Metastatic Pancreatic Carcinoma in the Ovary (tissue), 1 donor: Measurements from ENCODE around the genes GAS7 and TMEM220.

- PRO-cap = no peak
These were observed 2.5 kb downstream of the MYH10 start for GRCh38 chr17:8628012-8628515.

- PRO-cap = no peak
These were observed 13.0 kb upstream of the PIK3R6 start for GRCh38 chr17:8880198-8881193.

- PRO-cap = no peak
These were observed 36.4 kb downstream of the PIK3R5 start for GRCh38 chr17:8929113-8929584.

DNA sequence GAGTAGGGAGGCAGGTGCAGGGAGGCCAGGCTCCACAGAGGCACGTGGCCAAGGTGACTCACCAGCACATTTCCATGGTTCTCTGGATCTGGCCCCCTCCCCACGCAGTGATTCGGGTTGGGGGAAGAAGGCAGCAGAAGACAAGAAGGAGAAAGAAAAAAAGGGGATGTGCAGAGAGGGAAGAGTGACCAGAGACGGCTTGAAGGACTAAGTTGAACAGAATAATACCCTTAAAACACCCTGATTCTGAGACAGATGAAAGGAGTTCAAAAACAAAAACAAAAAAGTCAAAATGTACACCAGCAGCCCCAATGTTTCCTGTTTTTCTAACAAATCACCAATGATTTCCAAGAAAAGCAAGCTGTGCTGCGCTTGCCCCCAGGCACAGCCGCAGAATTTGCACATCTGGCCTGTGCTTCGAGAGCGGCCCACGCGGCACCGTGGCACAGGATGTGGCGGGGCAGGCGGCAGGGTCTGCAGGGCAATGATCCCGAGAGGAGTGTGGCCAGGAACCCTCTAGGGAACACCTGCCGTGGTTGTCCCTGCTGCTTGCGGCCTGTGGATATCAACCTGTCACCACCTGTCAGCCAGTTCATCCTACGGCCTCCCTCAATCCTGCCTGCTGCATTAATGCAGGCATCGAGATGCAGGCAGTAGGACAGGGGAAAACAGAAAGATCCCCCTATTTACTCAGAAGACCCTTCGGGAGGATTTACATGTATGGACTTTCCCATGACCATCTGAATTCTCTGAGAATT lies 24.1 kb downstream of the PIK3R5 start:
- PRO-cap = no peak

GRCh38 chr17:9022021-9022985 lies 993 bp downstream of the NTN1 start:
- PRO-cap = unidirectional peak, minus-strand start at chr17:9022319

GRCh38 chr17:9272092-9272374 lies 250.7 kb downstream of the NTN1 start:
- PRO-cap = no peak

- PRO-cap = no peak
These were observed 38.4 kb downstream of the STX8 start for GRCh38 chr17:9537268-9537652.

GRCh38 chr17:9665222-9666165 lies 20.2 kb downstream of the USP43 start:
- PRO-cap = no peak

DNA sequence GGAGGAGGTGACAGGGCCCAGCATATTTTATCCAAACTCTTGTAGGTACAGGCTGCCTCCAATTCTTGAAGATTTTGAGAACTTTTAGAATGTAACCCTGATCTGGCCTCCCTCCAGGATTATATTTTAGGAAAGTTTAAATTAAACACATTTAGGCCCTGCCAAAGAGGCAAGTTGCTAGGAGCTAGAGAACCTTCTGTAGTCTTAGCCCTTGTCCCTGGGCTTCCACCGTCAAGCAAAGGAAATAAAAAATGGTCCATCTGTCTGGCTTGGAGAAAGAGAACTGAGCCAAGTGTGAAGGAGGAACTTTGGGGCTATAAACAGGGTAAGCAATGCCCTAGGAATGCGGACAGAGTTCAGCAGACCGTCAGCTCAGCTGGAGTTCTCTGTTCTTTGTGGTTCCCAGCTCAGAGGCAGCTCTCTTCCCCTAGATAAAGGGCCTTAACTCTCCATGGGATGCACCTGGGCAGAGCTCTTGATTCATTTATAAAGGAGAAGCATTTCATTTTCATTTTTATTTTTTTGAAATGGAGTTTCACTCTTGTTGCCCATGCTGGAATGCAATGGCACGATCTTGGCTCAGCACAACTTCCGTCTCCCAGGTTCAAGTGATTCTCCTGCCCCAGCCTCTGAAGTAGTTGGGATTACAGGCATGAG lies 29.6 kb downstream of the RCVRN start:
- PRO-cap = no peak

GRCh38 chr17:10063462-10064644 lies 134.6 kb downstream of the GAS7 start:
- PRO-cap = no peak

DNA sequence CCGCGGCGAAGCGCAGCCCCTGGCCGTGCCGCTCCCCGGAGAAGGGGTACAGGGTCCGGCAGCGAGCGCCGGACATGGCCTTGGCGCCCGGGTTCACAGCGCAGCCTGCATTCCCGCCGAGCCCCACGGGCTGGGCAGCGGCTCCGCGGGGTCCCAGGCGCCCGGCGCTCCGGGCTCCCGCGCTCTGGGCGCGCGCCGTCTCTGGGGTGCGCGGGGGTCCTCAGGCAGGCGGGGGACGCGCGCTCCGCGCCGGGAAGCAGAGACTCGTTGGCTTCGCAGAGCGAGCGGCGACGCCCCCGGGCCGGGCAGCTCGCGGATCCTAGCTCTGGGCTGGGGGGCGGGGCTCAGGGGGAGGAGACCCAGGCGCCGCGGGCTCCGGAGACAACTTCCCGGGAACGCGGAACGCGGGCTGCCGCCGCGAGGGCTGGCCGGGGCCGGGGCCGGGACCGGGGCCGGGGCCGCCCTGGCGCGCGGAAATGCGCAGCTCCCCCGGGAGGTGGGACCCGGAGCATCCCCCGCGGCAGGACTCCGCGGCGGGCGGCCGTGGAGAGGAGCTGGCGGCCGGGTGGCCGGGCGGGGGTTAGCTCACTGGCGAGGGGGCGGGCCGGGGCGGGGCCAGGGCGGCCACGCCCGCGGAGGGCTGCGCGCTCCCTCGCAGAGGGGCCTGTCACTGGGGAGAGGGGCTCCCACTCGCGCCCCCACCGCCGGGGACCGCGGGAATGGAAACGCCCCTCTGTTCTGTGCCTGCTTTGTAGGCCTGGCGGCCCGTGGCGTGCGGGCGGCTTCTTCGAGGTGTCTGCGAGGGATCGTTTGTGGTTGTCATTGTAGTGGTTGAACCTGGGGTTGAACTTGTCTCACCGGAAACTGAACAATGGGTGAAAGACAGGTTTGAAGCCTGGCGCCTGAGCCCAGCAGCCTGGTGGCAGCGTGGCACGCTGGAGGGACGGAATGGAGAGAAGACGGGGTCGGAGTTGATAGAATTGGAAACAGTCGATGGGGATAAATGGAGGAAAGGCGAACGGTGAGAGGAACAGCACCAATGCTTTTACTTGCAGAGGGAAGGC lies at the start of gene GAS7:
GAS7 (minus strand) TSS at position 292 of the 1,064 bp plus-strand sequence.
- PRO-cap = no peak

DNA sequence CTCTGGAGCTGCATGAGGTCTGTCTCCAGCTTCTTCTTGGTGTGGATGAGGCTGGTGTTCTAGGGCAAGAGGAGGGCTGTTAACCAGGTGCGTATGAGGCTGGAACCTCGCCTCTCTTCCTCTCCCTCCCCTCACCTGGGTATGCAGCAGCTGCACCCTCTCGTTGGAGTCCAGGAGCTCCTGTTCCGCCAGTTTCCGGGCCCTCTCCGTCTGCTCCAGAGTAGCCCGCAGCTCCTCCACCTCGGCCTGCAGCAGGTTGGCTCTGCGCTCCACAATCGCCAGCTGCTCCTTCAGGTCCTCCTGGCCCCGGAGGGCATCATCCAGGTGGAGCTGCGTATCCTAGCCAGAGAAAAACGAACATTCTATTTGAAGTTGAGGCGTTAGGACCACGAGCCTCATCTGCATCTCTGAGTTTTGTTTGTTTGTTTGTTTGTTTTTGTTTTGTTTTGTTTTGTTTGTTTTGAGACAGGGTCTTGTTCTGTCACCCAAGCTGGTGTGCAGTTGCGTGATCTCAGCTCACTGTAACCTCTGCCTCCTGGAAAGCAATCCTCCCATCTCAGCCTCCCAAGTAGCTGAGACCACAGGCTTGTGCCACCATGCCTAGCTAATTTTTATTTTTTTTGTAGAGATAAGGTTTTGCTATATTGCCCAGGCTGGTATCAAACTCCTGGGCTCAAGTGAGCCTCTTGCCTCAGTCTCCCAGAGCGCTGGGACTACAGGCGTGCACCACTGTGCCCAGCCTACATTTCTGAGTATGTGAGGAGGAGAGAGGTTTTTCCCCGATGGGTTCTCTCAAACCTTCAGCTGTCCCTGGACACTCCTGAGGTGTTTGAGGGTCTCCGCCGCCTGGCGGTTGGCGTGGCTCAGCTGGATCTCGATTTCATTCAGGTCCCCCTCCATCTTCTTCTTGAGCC lies 25.2 kb downstream of the MYH3 start:
- PRO-cap = no peak

- PRO-cap = no peak
These were observed 13.5 kb downstream of the TMEM220 start for GRCh38 chr17:10716280-10716809.

DNA sequence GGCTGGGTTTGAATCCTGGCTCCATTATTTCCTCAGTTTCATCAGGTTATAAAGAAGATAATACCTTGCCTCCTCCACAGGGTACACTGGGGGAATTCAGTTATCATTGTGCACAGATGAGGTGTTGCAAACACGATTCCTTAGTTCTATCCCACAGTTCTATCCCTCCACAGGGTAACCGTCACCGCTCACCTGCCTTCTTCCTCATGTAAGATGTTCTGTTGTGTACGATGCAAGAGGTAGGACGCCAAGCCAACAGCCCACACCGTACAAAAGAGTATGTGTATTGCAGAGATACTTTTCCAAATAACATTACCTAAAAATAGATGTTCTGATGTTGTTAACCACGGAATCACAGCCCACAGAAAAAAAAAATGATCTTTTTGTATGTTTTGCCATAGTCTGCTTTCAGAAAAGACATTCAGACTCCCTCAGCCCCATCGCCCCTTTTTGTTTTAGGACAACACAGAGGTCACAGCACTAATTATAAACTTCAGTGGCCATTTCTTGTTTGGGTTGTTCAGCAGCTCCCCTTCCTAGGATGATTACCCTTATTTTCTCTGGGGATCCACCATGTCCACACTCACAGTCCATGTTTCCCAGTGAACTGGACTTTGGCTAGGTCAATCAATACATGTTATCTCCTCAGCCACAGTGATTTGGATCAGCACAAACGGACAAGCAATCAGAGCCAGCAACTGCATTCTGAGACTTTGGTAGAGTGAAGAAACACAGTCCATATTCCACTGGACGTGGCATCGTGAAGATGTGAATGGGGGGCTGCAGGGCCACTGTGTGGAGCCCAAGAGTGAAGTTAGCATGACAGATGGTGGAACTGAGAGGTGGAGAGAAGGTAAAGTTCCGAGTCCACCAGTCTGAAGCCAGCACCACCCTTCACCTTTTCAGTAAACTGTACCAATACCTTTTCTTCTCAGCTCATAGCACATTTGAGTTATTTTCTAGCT lies 4.7 kb downstream of the TMEM220 start:
- PRO-cap = no peak

- PRO-cap = bidirectional peak, plus-strand start at chr17:10729787, minus-strand start at chr17:10729694; bidirectional peak, plus-strand start at chr17:10730128, minus-strand start at chr17:10730003
These were observed at the start of gene TMEM220 for GRCh38 chr17:10729389-10730188. TMEM220 (minus strand) TSS chr17:10730023.

DNA sequence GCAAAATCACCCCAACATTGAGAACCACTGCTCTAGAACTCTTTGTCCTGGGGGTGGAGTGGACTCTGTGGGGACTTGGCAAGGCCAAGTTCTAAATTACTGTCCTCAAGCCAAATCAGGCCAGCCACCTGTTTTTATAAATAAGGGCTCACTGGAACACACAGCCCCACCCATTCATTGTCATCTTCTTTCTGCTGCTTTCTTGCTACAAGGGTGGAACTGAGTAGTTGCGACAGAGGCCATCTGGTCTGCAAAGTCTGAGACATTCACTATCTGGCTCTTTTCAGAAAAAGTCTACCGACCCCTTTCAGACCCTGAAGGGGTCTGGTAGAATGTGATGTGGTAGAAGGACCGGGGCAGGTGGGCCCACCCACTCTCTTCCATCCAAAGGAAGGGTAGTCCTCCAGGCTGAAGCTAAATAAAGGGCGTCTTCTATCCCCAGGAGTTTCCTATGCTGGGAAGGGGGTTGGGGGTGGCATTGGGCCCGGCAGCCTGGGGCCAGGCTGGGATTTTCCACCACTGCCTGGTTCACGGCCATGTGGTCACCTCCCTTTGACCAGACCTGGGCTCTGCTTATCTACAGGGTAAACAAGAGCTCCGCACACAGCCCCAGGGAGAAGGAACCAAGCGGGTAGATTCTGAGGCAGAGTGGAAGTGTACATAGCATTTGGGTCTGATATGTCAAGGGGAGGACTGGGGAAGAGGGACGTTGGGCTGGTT lies 27.0 kb upstream of the TMEM220 start:
- PRO-cap = no peak

DNA sequence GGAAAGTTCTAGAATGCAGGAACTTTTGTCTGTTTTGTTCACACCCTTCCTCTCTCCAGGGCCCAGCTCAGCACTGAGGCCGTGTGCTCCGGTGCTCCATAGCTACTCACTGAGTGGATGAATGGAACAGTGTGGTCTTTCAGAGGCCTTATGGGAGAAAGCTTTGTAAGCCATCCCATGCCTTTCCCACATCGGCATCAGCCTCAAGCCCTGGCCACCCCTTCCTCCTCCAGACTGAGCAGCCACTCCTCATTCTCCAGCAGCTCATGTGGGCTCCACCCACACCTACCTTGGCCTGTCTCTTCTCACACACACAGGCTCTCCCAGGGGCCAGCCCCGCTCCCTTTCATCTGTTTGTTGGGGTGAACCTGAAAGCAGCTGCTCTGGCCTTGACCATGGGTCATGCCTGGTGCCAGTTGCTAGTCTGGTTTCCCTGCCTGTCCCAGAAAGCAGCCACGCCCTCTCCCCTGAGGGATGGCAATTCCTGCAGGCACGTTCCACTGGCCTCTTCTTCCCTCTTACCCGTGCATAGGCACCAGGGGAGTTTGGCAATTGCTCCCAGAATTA lies 11.3 kb upstream of the TMEM238L start:
- PRO-cap = no peak

- PRO-cap = no peak
These were observed 48.5 kb downstream of the ZNF18 start for GRCh38 chr17:11948799-11949222.

DNA sequence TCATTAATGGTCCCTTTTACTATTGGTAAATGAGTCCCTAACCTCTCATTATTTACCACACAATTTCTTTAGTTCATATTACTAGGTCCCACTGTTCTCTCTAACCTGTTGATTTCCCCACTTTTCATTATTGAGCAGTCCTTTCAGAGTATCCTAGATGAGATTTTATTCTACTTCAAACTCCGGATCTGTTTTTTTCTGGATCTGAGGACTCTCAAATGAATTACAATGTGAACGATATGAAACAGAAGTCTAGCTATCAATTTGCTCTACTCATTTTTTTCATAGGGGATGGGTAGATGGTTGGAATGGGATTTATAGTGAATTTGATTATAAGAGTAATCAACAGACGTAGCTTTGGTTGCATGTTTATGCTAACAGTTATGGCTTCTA lies 3.3 kb downstream of the MAP2K4 start:
- PRO-cap = no peak

GRCh38 chr17:12045933-12046764 lies 25.5 kb downstream of the MAP2K4 start:
- PRO-cap = no peak